ENCODE measurements around a stretch of chr1.

DNA sequence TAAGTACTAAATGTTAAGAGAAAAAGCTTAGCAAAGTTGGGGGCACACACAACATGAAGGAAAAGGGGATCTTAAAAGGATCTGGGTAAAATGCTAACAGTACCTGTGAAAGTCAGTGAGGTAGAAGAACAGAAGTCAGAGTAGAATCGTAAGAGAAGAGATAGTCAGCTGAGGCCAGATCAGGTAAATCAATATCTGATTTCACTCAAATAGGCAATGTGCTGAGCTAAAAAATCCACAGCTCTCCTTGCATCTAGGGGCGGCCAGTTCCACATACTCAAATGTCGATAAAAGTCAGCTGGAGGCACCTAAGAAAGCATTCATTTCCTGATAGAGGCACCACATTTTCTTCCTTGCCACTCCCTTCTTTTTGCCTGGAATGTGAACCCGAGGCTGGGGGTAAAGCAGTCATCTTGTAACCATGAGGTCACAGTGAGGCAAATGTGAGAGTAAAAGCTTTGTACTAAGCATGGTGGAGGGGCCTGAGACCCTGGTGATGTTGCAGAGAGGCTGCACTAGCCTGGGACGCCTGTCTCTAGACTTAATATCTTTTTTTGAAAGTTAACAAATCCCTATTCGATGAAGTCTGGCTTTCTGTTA lies 24.3 kb upstream of the CTPS1 start:
- PRO-cap, 2 experiments: no peak in any of the 2 experiments

DNA sequence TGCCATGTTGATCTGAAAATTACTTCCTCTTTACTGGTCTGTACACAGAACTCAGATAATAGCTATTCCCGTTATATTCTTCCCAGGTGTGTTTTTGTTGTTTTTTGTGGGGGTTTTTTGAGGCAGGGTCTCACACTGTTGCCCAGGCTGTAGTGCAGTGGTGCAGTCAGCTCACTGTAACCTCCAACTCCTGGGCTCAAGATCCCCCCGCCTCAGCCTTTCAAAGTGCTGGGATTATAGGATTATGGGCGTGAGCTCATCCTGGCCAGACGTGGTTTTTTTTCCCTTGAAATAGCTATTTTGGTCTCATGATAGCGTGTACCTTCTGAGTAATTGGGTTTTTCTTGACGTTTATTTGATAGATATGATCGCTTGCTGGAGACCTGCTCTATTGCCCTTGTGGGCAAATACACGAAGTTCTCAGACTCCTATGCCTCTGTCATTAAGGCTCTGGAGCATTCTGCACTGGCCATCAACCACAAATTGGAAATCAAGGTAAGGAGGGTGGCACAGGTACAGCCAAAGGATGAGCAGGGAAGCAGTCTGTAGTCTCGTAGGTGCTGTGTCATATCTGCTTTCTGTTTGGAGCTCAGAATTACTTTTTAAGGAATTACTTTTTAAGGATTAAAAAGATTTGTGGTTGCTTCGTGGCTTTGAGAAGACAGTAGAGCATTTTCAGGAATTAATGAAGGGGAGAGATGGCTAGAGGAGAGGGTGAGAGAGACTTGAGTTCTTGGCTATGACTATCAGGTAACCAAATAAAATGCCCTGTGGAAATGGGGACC lies 17.7 kb downstream of the CTPS1 start:
- PRO-cap, 2 experiments: no peak in any of the 2 experiments

- PRO-cap, 2 experiments: no peak in any of the 2 experiments
These were observed 4.9 kb upstream of the SLFNL1 start for GRCh38 chr1:41026287-41027061.

DNA sequence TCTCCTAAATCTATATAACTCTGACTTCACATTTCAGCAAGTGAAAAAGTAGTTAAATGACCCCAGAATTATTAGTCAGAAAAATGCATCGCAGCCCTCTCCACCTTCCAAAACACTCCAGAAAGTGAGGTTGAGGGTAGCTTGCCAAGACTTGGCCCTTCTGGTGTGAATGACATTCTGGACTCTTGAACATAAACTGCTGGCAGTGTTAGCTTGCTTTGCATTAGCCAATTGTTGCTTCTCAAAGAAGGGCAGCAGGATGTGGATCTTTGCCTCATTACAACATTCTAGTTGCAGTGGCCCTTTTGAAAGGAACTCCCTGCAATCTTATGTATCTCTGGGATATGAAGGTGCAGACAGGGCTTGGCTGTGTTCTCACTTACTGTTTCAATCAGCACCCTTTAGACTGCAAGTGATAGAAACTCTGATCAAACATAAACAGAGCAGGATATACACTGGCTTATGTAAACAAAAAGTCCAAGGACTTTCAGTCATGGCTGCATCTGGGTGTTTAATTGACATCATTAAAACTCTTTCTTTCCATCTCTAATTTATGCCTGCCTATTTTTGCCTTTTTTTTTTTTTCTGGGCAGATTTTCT lies 22.4 kb downstream of the EDN2 start:
- PRO-cap, 2 experiments: no peak in any of the 2 experiments

DNA sequence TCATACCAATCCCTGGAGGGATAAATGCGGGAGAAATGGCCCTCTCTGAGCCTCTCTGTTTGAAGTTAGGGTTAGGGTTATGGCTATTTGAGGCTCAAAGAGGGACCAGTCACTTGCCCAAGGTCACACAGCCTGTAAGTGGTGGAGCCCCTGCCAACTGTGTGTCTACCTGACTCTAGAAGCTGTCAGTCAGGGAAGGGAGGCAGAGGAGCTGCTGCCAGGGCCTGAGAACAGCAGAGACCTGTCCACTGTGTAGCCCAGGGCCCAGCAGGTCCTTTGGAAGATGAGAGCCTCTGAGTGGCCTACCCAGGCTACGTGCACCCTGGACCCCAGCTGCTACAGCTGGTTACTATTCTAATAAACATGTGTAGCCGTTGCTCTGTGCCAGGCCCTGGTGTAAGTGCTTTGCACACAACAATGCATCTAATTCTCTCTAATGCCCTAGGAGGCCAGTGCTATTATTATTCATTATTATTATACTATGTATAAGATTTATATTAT lies 15.1 kb upstream of the EDN2 start:
- PRO-cap, 2 experiments: no peak in any of the 2 experiments

DNA sequence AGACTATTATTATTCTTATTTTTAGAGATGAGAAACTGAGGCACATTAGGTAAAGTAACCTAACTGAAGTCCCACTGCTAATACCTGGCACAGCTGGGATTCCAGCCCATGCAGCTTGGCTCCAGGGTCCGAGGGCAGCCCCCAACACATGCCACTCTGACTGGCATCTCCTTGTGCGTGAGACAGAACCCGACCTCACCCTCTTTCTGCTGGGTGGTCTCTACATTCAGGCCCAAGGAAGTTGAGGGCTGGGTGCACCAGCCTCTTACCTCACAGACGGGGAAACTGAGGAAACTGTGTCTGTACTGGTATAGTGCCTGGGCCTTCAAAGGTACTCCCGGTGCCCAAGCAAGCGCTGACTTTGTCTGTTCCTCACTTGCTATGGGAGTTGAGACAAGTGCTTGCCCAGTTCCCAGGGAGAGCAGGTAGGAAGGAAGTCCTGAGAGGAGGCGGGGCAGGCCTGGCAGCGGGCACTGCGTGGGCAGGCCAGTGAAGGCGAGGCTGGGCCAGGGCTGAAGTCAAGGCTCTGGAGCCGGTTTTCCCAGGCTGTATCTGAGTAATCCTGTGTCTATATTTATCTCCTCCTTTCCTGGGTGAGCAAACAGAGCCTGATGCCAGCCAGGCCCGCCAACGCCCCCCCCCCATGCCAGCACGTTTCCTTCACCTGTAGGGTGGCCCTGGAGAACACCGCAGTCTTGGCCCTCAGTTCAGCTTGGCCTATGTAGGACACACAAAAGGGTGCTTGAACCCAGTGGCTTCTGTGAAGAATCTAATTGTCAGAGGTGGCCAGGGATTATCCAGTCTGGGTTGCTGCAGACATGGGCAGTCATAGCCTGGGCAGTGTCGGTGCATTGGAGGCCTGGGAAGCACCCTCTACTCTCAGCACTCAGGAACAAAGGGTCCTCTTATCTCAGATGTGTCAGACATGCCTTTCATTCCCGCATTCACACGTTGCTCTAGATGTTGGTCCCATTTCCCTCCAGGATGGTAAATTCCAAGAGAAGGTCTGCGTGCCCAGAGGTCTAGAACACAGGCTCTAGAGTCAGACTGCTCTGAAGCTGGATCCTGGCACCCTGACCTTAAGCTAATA lies 16.0 kb upstream of the EDN2 start:
- PRO-cap, 2 experiments: no peak in any of the 2 experiments

DNA sequence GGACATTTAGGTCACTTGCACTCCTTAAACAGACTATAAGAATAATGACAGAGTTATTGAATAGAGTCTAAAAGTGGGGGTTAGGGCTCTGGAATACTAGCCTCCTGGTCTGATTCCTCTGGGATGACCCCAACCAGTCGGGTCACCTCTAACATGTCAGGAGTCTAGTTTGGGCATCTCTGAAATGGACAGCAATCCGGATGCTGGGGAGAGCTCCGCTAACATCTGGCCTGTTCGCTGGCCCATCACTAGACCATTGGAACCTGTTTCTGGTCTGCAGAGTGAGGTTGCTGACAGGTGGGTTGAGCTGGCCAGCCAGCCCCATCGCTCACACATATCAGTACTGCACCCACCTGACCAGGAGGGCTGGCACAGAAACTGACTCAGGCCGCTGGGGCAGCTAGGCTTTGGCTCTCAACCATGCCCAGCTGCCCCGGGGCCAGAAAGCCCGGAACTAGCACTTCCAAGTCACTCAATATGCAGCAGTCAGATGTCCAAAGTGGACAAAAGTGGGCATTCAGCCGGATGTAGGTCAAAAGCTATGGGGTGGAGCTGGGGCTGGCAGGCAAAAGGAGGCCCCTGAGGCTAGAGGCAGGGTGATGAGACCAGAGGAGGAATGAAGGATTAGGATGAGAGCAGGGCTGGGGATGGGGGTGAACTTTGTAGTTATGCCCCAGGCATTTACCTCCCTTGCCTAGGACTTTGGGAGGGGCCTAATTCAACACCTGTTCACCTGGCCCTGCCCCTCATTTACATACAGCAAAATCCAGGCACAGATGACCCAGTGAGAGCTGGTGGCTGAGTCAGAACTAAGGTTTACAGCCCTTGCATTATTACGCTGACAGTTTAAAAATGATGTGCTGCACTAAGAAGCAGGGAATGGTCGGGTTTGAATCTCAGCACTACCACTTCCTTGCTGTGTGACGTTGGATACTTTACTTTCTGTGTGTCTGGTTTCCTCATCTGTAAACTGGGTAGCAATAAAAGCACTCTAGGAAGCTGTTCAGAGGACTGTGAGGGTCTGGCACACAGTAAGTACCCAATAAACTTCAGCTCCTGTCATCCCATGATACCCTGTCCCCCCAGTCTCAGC lies 30.7 kb upstream of the EDN2 start:
- PRO-cap, 2 experiments: no peak in any of the 2 experiments

DNA sequence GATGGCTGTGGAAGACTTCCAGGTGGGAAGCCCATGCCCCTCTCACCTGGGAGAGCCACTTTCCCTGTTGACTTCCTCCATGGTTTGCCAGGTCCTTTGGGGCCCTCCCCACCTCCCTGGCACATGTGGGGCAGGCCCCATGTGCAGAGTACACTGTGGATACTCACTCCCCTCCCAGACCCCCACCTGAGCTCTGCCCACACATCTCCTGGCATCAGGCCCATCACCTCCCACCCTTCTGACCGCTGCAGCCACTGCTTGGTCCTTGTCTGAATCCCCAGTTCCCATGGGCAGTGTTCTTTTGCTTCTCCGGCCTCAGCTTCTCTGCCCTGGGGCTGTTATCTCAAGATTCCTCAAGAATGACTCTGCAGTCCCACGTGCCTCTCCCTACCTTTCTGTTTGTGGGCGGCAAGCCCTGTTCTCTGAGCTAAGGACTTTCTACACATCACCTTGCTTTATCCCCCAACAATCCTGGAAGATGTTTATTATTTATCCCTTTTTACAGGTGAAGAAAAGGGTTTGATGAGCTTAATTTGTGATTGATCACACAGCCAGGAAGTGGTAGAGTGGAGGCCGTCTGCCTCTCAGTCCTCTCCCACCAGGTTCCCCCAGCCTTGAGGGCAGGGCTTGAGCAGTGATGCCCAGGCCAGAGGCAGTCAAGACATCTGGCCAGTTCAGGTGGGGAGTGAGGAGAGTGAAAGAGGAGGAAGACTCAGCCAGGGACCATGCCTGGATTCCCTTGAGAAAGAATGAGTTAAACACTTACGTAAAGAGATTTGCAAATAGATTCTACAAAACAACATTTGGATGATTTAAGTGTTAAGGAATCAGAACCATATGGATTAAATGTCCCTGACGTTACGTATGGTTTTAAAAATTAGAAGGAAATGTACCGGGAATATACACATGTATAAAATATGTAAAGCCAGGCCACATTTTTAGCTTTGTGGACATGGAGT lies 187.9 kb upstream of the EDN2 start:
- PRO-cap, 2 experiments: no peak in any of the 2 experiments

DNA sequence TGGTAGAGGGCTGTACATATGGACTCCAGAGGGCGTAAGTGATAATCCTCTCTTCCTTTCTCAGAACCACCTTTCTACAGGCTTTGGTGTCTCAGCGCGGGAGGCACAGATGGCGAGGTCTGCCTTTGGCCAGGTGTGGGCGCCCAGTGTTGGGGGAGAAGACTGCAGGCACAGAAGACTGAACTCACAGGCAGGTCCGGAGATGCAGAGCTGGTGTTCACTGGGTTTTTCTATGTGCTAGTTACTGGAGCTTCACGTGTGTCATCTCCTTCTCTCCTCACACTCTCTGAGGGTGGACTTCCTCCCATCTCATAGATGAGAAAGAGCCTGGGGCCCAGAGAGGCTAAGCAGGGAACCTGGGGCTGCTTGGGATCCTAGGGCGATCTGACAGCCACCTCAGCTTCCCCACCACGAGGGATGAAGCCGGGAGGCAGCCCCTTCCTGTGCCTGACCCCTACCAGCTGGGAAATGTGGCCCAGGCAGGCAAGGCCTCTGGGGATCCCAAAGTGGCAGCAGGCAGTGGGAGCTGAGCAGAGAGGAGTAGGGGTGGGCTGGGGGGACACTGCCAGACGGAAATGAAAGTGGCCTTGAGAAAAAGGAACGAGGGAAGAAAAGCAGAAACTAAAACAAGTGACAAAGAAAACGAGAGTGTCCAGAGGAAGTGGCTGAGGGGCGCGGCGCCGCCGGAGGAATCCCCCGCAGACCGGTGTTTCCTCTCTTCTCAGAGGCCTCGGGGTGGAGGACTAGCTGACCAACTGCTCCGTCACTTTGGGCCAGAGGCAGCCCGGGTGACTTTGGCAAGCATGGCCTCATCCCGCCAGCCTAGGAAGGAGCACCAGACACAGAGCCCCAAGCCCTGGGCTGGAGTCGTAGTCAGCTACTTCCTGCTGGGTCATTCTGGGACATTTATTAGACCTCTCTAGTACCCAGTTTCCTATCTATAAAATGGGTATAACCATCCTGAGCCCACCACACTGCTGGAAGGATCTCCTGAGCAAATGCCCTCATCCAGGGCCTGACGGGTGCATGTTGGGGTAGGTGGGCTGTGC lies 191.5 kb downstream of the HIVEP3 start:
- PRO-cap, 2 experiments: no peak in any of the 2 experiments

DNA sequence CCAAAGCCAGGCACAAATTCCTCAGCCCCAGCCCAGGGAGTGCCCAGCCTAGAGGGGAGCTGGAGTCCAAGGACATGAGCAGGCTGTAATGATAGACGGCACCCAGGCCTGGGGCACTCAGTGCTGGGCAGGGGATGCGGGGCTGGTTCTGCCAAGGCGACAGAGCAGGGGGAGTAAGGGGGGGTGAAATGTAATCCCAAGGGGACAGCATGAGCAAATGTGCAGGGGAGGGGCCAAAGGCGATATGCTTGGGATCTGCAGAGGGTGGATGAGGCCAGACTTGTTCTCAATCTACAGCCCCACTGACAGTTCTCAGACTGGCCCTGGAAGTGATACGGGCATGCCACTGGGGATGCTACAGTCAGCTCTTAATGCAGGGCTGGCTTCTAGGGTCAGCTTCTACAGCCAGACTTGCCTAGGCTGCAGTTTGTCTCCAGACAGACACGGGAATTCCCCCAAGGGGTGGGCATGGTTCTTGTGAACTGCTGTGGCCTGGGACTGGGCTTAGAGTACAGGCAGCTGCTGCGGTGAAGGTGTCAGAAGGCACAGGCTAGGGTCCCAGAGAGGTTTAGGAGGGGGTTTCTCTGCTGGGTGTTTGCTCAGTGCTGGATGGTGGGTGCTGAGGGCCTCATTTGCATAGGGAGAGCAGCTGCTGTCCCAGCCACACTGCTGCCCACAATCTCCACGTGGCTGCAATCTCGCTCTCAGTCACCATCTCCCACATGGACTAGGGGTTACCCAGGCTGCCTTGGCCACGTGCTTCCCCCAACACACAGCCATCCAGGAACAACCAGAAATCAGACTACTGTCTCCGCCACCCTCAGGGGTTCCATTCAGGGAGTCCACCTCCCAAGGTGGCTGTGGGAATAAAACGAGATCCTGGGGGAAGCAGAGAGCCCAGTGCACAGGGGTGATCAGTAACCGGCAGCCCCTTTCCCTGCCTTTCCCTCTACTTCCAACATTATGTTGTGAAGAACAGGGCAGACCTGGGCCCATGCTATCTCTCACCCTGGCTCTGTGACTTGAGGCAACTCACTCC lies 190.1 kb downstream of the HIVEP3 start:
- PRO-cap, 2 experiments: no peak in any of the 2 experiments

DNA sequence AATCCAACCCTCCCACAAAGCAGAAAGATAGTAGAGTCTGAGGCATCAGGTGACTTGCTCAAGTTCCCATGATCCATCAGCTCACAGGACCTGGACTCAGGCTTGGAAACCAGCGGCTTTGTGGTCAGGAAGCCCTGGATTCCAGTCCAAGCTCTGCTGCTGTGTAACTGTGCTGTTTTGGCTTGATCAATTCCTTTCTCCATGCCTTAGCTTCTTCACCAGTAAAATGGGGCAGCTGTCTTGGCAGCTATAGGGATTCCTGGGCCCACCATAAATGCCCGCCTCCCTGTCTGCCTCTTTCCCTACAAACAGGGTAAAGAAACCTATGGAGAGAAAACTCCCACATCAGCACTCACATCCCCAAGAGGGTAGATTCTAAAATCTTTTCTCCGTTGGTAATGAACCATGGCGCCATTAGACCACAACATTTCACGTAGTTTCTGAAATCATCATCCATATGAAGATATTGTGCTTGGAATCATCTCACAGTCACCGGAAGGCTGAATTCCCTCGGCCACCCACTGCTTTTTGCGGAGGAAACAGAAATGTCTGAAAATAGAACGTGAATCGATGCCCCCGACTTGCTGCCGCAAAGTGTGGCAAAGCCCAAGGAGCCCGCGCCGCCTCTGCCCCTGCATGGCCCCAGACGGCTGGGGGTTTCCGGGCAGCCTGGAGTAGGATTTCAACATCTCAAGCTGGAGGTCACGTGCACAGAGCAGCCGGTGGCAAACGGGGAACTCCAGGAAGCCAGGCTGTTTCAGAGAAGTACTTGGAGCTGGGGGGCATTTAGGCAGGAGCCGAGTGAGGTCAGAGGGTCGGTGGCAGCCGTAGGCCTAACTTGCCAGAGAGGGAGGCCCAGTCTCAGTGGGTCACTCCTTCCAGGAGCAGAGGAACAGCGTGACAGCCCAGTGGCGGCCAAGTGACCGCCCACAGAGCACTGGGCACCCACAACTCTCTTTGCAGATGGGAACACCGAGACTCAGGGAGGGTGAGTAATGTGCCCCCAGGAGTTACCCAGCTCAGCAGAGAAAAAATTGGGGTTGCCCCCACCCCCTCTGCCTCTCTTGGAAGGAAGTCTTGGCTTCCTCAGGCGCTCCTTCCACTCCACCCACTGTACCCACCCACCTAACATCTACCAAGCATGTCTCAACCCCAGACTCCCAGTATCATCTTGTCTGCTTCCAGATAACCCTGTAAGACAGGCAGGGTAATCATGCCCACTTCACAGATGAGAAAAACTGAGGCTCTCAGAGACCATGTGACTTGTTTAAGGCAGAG lies 179.7 kb downstream of the HIVEP3 start:
- PRO-cap, 2 experiments: peak in 1 of 2 experiments; most common plus-strand start position 755 of the sequence (in 1); most common minus-strand start position 628 of the sequence (in 1)

DNA sequence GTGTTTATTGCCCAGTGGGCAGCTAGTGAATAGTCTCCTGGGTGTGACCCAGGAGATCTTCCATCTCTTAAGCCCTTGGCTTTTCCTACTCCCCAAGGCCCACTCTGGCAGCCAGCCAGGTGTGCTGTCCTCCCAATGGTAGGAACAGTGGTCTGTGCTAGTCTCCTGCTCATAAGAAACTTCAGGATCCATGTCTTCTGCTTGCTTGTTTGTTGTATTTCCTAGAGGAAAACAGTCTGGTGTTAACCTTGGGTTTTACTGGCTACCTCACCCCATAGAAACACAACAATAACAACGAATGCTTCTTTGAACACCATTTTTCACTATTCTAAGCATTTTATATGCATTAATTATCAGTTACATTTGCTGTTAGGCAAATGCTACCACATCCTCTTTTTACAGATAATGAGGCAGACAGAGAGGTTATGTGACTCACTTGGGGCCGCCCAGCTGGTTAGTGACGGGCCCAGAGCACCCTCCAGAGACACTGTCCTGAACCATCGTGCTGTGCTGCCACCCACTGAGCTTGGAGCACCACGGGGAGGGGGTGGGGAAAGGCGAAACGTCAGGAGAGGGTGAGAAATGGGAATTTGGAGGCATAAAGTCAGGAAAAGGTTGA lies 107.5 kb downstream of the HIVEP3 start:
- PRO-cap, 2 experiments: no peak in any of the 2 experiments

- PRO-cap, 2 experiments: no peak in any of the 2 experiments
These were observed 8.7 kb upstream of the GUCA2A start for GRCh38 chr1:42173149-42173710.

GRCh38 chr1:42333765-42334142 lies 1.3 kb downstream of the FOXJ3 start:
- PRO-cap, 2 experiments: no peak in any of the 2 experiments

DNA sequence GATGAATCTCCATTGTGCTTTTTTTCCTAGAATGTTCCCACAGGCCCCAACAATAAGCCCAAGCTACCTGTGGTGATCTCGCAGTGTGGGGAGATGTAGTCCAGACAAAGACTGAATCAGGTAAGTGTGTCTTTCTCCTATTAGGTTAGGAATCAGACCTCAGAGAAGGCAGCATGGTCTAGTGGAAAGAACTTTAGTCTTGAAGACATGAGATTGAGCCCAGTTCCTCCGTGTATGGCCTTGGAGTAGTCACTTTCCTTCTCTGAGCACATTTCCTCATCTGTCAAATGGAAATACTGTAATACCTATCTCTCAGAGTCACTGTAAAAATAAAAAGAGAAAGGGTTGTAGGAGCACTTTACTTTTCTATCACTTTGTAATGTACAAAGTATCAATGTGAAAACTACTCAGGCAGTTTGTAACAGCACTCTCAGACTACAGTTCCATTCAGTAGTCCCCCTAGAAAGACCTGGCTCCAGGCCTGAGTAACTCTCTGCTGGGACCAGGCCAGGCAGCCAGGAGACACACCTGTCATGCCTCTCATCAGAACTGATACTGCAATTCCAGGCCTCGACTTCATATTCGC lies 9.2 kb downstream of the PPIH start:
- PRO-cap, 2 experiments: no peak in any of the 2 experiments

DNA sequence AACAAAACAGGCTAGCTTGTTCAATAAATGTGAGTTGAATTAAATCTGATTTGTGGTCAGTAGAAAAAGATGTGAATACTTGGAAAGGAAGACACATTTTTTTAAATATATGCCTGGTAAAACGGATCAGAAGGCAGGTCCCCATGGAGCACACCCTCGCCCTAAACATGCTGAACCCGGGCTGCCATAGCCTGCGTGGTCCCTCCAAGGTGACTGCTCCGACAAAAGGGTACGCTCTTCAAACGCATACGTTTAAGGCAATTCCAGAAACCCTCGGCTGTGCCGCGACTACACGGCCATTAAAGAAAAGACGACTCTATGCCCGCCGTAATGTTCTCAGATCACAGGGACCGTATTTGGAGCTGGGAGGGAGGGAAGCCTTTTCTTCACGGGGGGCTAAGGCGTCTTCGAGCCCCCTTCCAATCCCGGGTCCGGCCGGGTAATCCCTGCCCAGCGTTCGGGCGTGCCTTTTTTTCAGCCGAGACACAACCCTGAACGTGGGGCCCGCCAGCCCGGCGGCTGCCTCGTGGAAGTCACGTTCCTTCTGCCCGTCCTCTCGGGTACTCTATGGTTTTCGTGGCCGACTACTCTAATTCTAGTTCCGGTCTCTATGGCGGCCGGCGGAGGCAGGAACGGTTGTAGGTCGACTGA lies 482 bp upstream of the YBX1 start:
- PRO-cap, 2 experiments: peak in 2 of 2 experiments; most common minus-strand start position 567 of the sequence (in 2)

- PRO-cap, 2 experiments: no peak in any of the 2 experiments
These were observed 18.4 kb downstream of the YBX1 start for GRCh38 chr1:42700423-42701180.

- PRO-cap, 2 experiments: no peak in any of the 2 experiments
These were observed 325 bp downstream of the P3H1 start for GRCh38 chr1:42766495-42766911.

GRCh38 chr1:42843056-42843769 lies 3.2 kb upstream of the ZNF691 start:
- PRO-cap, 2 experiments: no peak in any of the 2 experiments

DNA sequence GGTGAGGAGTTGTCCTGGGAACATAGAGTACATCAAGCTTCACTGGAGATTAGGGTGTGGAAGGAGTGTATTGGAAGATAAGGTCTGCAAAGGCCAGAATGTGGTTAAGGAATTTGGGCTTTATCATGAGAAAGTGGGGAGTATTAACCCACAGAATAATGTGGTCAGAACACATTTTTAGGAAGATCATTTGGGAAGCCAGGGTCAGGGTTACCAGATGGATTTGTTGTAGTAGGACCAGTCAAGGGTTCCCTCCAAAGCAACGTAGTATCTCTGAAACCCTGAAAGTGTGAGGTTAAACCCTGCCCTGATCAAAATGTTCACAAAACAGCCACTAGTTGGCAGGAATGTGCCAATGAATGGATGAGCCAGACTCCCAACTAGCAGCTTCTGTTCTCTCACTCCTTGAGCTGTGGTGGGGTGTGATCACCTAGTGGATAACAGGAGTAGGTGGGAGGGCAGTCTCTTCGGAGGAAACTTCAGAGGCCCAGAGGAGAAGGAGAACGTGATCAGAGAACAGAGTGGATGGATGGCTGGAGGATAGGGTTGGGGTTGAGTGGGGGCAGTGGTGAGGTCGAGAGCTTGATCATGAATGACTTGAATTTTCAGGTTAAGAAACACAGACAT lies 35.8 kb downstream of the SLC2A1 start:
- PRO-cap, 2 experiments: no peak in any of the 2 experiments